LNCaP clone FGC (cell line): ENCODE measurements around a stretch of chr5.

DNA sequence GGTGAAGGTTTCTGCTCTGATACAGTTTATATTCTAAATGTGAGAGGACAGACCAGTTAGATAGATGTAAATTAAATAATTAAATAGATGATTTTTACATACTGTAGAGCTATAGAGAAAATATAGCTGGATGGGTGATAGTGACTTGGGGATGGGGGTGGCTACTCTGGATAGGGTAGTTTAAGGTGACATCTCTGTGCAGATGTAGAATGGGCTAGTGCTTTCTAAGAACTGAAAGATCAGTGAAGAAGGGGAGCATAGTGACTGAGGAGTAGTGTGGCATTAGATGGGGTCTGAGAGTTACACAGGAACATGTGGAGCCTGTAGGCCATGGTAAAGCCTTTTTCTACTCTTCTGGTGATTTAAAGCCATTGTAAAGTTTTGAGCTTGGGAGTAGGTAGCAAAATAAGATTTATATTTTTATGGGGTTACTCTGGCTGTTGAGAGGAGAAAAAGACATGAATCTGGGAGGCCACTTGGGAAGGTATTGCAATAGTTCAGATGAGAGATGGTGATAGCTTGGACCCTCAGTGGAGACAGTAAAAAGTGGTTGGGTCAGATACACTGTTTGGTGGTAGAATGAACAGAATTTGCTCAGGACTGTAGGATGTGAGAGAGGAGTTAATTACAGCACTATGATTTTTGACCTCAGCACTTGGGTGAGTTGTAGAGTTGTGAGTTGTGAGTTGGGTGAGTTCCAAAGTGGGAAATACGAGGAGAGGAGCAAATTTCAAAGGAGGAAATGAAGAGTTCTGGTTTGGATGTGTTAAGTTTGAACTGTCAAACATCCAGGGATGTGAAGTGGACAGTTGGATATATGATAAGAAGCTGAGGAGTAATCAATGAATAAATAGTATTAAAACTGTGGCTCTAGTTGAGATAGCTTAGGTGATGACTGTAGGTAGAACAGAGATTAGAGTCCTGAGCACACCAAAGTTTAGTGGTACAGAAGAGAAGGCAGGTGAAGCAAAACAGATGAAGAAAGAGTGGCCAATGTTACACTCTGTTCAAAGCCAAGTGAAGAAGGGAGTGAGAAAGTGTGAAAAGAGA, 1.6 kb upstream of the RPS23 start:
- RRBS, 2 experiments = no CpG with 5 or more reads among the region's 1 CpG

DNA sequence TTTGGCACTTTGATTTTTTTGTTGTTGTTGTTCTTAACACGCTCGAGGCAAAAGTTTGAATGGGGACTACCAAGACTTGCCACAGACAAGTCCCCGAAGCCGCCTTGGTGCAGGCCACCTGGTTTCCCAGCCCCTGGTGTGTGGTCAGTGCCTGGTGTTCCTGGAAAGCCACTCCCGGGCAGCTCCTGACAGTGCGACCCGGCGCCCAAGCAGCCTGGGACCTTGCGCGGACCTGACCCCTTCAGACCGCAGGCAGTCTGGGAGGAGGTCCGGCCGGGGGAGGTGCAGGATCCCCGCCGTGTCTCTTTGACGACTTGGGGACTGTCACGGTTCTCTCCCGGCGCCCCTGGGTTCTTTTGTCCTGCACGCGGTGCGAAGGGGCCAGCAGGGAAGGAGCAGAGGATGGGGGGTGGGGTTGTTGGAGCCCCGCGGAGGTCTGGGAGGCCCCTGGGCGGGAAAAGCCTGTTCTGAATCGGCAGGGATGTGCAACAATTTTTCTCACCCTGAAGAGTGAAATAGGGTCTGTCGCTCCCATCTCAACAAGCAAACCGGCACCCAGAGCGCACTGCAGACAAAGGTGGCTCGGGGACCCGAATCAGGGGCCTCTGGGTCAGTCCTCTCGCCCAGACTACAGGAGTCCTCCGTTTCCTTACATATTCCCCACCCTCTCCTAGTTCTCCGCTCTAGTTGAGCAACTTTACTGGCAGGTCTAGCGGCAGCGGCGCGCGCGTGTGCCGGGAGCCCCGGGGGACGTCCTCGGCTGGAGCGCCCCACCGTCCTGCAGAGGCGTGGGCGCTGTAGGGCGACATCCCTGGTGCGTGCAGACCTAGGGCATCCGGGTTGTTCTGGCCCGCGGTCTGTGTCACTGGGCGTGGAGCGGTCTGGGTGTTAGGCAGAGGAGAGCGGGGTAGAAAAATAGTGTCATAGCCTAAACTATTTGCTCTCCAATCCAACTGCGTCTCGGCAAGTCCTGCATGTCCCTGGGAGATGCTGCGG, 1.1 kb downstream of the VCAN start:
- RRBS, 2 experiments = 2 to 4% methylated on average over 20 of the region's 59 CpGs

DNA sequence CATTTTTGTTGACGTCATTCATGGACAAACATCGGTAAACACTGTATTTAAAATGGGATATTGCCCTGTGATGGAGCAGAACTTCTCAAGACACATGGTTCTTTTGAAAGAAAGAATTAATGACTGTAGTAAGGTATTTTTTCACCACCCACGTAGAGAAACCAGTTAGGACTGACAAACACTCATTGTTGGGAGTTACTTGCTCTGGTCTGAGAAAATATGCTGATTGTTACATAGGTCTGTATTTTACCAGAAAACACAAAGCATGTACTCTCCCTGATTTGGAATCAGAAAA, 4.7 kb downstream of the VCAN start:
- RRBS, 2 experiments = no CpG with 5 or more reads among the region's 3 CpGs

DNA sequence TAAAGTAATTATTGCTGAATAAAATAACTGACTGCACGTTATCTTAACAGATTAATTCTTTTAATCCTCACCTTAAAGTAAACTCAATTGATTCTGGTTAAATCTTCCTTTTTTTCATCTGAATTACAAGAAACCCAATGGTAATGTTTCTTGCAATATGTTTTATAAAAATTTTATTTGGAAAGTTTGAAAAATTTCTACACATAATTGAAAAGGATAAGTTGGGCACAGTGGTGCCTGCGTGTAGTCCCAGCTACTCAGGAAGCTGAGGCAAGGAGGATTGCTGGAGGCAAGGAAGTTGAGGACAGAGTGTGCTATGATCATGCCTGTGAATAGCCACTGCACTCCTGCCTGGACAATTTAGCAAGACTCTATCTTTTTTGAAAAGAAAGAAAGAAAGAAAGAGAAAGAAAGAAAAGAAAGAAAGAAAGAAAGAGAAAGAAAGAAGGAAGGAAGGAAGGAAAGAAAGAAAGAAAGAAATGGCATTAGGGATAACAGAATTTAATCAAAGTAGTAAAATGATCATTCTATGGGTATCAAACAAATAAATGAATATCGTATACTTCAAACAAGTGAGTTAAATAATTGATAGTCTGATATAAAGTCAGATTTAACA, 37.2 kb downstream of the VCAN start:
- RRBS, 2 experiments = no CpG with 5 or more reads among the region's 3 CpGs

DNA sequence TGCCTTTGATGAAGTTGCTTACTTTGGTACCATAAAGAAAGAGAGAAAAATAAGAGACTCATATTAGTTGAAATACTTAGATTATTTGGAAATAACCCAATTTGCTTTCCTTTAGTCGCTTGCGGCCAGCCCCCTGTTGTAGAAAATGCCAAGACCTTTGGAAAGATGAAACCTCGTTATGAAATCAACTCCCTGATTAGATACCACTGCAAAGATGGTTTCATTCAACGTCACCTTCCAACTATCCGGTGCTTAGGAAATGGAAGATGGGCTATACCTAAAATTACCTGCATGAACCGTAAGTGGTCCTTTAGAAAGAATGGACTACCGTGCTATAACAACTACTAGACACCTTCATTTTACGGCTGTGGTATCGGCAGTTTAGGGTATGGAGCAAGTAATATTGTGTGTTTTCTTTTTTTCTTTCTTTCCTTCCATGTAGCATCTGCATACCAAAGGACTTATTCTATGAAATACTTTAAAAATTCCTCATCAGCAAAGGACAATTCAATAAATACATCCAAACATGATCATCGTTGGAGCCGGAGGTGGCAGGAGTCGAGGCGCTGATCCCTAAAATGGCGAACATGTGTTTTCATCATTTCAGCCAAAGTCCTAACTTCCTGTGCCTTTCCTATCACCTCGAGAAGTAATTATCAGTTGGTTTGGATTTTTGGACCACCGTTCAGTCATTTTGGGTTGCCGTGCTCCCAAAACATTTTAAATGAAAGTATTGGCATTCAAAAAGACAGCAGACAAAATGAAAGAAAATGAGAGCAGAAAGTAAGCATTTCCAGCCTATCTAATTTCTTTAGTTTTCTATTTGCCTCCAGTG, 108.5 kb downstream of the VCAN start:
- RRBS, 2 experiments = no CpG with 5 or more reads among the region's 17 CpGs

DNA sequence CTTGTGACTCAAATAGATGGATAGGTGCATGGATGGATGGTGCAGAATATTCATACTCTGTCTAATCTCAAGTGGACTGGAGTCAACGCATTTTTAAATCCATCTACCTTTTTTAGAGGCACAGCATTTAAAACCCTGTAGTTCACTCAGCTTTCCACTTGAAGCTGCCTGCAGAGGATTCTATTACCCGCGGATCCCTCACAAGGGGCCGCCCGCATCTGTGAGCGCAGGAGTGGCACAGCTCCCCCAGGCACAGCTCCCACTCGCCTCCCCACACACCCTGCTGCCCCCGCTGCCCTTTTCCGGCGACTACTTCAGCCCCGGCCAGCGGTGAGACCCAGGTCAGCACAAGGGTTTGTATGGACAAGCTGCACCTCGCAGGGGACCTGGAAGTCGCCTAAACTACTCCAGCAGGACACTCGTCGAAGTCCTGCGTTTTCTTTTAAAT, 1.7 kb downstream of the EDIL3 start:
- RRBS, 2 experiments = no CpG with 5 or more reads among the region's 17 CpGs

GRCh38 chr5:85973198-85973549, 644.6 kb upstream of the COX7C start:
- RRBS, 2 experiments = no CpG with 5 or more reads among the region's 4 CpGs

- RRBS, 2 experiments = no CpG with 5 or more reads among the region's 2 CpGs
Observed at GRCh38 chr5:87074887-87075529, 192.7 kb upstream of the RASA1 start.

DNA sequence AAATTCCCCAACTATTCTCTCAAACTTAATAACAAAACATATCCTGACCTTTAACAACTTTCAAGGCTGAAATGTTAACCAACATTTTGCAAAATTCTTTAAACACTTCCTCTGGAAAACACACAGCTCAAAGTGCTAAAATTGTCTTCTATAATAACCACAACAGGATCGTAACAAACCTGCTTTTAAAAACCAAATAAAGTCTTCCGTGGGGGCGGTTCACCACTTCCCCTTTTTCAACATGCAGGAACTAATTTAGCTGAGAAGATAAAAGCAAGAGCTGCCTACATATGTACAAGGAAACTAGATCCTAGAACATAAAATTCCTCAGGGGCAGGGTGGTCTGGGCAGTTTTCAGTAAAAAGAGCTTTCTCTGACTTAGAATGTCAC, 186.2 kb upstream of the RASA1 start:
- RRBS, 2 experiments = no CpG with 5 or more reads among the region's 3 CpGs

- RRBS, 2 experiments = no CpG with 5 or more reads among the region's 5 CpGs
Observed at GRCh38 chr5:87371505-87372239, 41.1 kb downstream of the CCNH start.

DNA sequence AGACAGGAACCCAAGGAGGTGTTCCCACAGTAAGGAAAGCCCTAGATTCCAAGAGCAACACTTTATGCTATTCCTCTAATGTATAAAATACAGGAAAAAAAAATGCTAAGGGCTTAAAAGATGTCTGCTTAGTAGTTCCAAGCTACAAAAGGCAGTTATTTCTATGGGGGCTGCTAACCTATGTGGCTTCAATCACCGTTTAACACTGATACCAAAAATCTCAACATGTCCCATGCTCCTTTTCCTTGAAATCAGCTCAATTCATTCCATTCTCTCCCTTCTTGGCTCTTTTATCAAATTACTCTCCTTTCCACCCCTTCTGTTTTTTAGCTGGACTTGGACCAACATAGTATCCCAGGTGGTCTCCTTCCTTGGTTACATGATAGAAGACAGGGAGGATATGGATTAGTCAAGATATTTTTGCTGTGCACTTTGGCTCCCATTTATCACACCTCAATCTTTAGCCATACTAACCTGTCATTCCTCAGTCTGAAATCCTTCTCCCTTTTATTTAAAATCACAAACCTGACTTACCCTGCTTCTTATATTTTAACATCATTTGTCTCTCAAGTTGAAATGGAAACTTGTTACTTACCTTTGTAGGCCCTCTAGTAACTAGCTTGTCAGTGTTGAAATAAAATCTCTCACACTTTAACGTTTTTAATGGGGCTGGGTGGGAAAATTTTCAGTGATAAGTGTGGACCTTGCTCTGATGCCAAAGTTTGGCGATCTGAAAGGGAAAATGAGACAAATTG, 20.4 kb downstream of the CCNH start:
- RRBS, 2 experiments = no CpG with 5 or more reads among the region's 3 CpGs

- RRBS, 2 experiments = no CpG with 5 or more reads among the region's 1 CpG
Observed at GRCh38 chr5:88732623-88733017, 150.4 kb downstream of the MEF2C start.

- RRBS, 2 experiments = no CpG with 5 or more reads among the region's 6 CpGs
Observed at GRCh38 chr5:88758502-88758869, 124.5 kb downstream of the MEF2C start.

DNA sequence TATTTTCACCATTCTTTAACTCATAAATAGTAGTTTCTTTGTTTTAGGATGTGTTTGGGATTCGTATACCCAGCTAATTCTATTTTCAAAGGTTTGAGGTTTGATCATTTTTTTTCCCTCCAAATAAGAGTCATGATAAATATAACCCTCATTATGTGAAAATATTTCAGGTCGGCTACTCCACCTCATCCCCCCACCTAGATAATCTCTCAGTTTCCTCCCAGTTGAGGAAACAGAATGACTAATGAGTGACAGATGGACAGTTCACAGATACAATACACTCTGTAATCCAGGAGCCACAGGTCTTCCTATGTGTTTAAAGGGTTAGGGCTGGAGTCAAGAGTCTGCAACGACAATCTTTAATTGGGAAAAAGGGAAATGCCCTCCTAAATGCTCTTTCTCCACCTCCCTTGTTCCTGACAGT, 69.2 kb downstream of the MEF2C start:
- RRBS, 2 experiments = no CpG with 5 or more reads among the region's 3 CpGs

GRCh38 chr5:88876569-88877520, 6.1 kb downstream of the MEF2C start:
- RRBS, 2 experiments = no CpG with 5 or more reads among the region's 5 CpGs

DNA sequence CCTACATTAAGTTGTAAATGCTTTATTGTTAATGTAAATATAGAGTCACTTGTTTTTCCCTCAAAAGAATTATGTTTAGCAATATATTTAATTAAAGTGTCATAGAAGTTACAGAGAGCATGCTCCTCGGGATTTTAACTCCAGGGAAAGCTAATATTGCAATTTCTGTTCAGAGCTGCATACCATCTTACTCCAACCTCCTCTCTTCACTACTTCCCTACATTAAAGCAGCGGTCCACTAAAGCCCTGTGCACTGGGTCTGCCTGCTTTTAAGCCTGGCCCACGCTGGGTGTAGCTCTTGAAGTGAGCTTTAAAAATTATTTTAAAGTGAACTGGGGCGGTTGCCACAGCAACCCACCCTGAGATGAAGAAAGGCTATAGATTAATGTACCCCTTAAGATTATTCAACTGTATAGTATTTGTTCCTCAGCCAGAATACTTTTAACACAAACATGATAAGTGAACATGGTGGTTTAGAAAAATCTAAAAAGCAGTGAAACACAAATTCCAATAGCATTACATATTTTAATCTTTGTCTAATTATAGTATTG, 3.8 kb upstream of the MEF2C start:
- RRBS, 2 experiments = no CpG with 5 or more reads among the region's 4 CpGs

DNA sequence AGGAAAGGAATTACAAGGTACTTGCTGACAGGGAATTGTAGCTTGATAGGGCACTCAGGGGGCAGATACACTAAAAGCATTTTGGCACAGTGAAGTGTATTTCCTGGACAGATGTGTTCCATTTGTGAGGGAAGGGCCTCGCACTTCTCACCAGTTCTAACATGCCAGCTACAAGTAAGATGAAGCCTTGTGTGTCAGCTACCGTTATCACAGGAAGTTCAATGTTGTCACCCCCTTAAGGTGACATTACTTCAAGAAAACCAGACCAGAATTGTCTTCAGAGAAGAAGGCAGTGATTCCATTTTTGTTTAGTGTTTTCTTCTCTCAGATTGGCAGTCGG, 431.3 kb upstream of the MEF2C start:
- RRBS, 2 experiments = no CpG with 5 or more reads among the region's 3 CpGs

GRCh38 chr5:90547998-90548624, 10.5 kb upstream of the ADGRV1 start:
- RRBS, 2 experiments = no CpG with 5 or more reads among the region's 6 CpGs

DNA sequence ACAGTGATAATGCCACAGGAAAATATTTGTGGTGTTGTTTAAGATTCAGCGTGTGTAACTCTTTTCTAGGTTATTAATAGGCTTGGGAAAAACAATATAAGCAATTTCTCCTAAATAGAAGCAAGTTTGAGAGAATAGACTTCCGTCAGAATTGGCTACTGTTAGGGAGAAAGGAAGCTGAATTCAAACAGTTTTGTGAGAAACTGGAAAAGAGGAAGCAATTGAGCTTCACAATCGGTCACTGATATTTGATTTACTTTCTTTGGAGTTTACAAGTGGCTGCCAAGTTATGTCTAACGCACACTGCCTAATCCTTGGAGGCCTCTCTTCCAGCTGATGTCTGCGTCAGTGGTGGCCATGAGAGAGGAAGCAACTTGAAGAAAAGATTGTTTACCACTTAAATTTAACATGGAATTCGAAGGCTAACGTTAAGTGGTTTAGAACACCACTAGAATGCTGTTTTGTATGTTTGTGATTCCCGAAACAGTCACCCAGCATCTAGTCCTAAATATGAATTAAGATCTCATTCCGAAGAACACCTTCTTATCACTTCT, 319.5 kb downstream of the ADGRV1 start:
- RRBS, 2 experiments = no CpG with 5 or more reads among the region's 9 CpGs

DNA sequence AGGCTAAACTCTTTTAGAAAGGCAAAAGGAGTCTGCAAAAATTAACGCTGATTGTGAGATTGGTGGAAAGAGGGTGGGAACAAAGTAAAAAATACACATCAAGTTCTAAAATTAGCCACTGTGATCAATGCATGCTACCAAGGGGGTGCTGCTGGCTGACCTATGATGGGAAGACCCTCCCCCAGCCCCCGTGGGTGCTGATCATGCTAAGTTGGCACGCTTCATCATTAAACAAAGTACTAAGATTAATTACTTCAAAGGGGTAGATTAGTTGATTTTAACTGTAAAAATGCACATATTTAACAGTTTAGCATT, 356.9 kb downstream of the ADGRV1 start:
- RRBS, 2 experiments = no CpG with 5 or more reads among the region's 3 CpGs